ENCODE measurements around the genes PFKP and PITRM1.

DNA sequence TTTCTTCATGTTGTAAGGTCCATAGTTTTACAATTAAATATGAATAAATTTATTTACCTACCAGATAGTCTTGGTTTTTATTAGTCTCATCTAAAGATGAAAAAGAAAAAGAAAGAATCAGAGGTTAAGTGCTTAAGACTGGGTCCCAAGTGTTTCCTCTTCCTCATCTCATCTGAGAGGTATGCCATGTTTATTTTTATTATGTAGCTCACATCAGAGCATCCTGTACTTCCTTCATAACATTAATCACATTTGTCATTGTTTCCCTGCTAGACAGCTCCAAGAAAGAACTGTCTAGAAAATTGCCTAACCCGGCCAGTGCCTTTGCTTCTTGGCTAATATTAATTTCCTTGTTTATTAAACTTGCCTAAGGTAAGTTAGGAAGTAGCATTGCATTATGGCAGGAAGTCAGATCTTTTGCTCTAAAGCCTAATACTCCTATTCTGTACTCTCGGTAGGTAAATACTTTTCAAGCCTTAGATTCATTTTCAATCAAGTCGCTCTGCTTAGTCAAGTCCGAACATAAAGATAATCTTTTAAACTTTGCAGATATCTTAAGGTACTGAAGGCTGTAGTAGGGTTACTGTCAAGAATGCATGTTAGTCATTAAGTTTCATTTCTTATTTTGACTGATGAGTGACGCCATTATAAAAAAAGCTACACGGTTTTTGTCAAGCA is 47.3 kb downstream of the ZMYND11 start:
- RRBS, result no CpG with 5 or more reads among the region's 6 CpGs

- RRBS, result no CpG with 5 or more reads among the region's 4 CpGs
Observed at GRCh38 chr10:373047-373473, 237.8 kb downstream of the ZMYND11 start.

DNA sequence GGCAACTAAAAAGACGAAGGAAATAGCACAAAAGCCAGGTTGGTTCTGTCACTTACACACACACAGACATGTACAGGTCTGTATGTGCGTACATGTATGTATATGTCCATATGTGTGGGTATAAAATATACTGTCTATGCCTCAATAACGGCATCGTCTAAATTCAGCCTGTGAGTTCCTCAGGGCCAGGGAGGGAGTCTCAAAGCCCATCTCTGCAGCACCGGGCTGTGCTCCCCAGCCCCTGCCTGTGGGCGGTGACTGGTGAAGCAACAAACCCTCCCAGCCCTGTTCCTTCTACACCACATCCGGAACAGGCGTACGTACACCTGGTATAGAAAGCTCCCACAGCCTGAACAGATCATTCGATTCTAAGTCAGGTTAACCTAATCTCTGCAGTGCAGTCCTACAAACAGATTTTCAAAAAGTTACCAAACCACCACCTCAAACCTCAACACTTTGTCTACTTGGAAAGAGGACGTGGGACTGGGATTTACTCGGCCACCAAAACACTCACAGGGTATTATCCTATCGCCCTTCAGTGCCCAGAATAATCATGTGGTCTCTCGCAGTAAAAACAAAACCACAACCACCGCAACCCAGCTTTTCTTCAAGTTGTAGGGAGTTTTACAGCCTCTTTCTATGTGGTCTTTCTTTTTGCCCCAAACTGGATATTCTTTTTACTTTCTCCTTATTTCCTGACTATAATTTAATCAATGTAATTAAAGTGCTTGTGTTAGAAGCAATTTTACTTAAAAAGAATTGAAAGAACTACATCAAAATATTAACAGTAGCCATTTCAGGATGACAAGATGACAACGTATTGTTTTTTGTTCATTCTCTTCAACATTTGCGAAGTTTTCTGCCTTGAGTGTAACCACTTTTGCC is 238.4 kb downstream of the DIP2C start:
- RRBS, result 4% methylated on average over 3 of the region's 17 CpGs

- RRBS, result 96% methylated on average over 2 of the region's 17 CpGs
Observed at GRCh38 chr10:489501-489918, 200.0 kb downstream of the DIP2C start.

DNA sequence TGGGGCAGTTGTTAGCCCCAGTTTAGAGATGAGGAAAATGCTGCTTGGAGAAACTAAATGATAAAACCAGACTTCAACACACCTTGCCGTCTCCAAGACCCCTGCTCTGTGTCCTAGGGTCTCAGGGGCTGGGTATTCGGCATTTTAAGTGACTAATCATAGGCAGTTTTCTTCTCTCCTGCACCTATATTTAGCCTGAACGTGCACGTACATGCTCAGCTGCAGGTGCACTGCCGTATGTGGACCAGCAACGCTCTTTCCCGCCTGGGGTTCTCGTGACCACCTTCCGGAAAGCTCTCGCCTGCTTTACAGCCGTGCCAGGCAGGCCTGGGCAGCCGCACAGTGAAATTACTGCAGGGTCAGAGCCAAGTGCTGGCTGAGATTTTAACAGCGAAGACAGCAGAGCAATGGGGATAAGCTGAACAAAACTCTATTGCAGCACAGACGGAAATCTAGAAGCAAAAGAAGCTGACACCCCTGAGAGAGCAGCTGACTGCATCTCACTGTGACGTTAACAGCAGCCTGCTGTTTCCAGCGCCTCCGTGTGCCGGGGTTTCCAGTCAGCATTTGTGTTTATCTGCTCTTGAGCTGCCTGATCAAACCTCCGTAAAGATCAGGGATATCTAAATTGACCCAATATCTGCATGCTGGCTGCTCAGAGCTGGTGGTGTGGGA is 179.1 kb downstream of the DIP2C start:
- RRBS, result no CpG with 5 or more reads among the region's 19 CpGs

DNA sequence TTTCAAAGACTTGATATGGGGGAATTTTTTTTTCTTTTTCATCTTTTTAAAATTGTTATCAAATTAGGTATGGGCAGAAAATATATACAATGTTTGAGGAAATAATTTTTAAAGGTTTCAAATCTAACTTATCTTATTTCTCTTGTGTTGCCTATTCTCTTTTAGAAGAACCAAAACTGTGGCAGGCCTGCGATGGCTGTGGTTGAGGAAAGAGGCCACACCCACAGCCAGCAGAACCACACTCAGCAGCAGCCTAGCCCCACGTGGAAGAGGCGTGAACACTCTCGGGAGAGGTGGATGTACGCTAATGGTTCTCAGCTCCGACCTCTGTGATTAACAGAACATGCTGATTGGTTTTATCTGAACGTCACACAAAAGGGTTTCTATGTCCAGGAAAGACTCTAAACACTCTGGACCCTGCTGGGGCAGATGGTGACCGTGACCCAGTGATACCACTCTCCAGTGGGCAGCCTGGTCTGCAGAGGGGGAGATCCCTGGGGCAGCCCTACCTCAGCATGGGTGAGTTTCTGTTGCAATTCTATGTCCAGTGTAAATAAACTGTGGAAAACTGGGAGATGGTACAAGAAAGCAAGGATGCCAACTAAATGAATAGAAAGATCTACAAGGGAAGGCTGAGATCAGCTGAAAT is 26.7 kb downstream of the DIP2C start:
- RRBS, result no CpG with 5 or more reads among the region's 8 CpGs

DNA sequence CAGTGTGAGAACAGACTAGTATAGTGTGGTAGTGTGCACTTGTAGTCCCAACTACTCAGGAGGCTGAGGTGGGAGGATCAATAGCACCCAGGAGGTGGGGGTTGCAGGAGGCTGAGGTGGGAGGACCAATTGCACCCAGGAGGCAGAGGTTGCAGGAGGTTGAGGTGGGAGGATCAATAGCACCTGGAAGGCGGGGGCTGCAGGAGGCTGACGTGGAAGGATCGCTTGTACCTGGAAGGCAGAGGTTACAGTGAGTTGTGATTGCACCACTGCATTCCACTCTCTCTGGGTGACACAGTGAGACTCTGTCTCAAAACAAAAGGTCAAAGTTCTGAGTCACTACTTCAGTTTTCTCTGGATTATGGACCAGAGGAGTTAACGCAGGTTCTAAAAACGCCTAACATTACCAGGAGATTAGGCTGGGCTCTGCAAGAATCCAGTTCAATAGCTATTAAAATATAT is 22.7 kb upstream of the DIP2C start:
- RRBS, result no CpG with 5 or more reads among the region's 5 CpGs

DNA sequence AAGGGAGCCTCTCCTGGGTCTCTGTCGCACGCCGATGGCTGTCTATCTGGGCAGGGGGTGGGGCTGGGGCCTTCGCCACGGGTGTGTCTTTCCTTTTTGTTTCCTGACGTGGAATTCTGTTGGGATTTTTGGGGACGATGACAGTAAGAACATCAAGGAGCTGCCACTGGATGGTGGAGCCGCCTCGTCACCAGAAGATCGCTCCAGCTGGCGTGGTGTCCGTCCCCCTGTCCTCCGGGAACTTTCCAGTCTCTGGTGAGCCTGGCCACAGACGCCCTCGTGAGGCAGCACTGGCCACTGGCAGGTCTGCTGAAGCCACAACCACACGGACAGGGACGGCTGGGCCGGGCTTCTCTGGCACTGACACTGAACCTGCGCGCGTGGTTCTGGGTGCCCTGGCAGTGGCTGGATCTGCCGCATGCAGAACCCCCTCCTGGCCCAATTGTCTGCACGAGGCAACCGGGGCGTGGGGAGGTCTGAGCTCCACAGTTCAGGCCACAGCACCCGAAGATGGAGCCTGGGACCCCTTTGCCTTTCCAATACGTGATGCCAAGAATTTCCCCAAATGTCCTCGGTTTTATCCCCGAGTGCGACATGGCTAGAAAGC is 100.0 kb upstream of the DIP2C start:
- RRBS, result 25% methylated on average over 7 of the region's 30 CpGs

DNA sequence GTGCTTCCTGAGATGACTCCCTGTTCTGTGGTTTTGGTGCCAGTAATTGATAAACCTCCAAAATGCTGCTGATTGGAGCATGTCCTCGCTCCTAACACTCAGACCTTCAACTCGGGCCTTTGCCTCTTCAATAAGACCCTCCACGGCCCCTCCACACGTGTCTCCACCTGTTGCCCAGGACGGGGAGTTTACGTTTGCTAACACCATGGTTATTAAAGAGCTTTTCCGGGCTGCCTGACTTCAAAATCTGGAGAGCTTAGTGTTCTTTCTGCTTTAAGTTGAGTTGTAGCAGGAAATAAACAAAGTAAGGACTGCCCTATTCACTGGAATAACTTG is 23.9 kb upstream of the LARP4B start:
- RRBS, result no CpG with 5 or more reads among the region's 7 CpGs

DNA sequence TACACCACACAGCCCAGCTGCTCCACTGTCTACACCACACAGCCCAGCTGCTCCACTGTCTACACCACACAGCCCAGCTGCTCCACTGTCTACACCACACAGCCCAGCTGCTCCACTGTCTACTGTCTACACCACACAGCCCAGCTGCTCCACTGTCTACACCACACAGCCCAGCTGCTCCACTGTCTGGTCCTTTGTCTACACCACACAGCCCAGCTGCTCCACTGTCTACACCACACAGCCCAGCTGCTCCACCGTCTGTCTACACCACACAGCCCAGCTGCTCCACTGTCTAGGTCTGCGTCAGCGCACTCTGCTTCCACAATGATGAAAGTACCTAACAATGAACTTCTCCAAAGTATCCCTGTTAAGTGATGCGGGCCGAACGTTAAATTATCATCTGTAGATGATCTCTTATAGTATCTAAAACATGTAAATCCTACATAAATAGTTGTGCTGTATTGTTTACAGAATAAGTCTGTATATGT is 1.5 kb downstream of the IDI1 start:
- RRBS, result no CpG with 5 or more reads among the region's 6 CpGs

GRCh38 chr10:1061762-1062256 is 5.6 kb downstream of the WDR37 start:
- RRBS, result no CpG with 5 or more reads among the region's 6 CpGs

GRCh38 chr10:1453607-1454134 is 283.7 kb downstream of the ADARB2 start:
- RRBS, result no CpG with 5 or more reads among the region's 8 CpGs

GRCh38 chr10:1938113-1938840 is 201.0 kb upstream of the ADARB2 start:
- RRBS, result no CpG with 5 or more reads among the region's 11 CpGs

GRCh38 chr10:3002653-3003101 is 64.7 kb upstream of the PFKP start:
- RRBS, result no CpG with 5 or more reads among the region's 7 CpGs

GRCh38 chr10:3066685-3067749 is at the start of gene PFKP:
Gene PFKP, plus strand, starts transcription at chr10:3067548.
- RRBS, result 24% methylated on average over 57 of the region's 122 CpGs

GRCh38 chr10:3096042-3096662 is 28.8 kb downstream of the PFKP start:
- RRBS, result 94% methylated on average over 8 of the region's 22 CpGs

- RRBS, result no CpG with 5 or more reads among the region's 29 CpGs
Observed at GRCh38 chr10:3109136-3109780, 41.9 kb downstream of the PFKP start.

GRCh38 chr10:3119696-3120323 is 52.5 kb downstream of the PFKP start:
- RRBS, result over 99% methylated on average over 13 of the region's 34 CpGs

DNA sequence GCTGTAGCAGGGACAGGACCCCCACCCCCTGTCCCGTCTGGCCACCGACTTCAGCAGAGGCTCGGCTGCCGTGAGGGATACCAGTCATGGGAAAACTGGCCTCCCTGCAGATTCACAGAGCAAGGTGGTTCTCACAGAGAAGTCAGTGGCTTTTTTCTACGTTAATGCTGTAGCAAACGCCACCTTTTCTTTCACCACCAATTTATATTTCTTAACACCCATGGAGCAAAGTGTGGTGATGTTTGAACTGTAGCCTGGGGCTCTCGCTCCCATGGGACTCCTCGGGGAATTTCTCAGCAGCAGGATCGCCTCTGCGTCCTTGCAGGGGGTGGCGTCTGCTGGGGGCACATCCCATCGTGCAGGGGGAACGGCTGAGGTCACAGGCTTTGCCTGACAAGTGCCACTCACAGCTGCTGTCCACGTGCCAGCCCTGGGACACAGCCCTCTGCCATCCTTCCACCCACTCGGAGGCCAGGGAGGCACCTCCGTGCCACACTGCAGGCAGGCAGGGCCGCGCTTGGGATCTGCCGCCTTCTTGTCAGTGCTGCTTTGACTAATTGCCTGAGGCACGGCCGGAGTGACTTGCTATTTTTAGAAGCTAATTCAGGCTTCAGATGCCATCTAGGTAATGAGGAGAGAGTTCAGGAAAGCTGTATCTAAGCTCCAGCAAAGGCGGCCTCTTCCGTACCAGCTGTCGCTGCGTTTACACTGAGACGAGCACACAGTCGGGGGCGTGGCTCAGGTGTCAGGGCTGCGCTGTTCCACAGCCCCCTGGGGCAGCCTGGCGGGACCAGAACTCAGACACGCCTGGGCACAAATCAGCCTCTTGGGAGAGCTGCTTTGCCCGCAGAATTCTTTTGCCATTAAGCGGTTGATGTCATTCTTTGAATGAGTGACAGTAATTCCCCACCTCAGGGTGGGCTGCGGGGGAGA is 45.8 kb downstream of the PITRM1 start:
- RRBS, result no CpG with 5 or more reads among the region's 34 CpGs

DNA sequence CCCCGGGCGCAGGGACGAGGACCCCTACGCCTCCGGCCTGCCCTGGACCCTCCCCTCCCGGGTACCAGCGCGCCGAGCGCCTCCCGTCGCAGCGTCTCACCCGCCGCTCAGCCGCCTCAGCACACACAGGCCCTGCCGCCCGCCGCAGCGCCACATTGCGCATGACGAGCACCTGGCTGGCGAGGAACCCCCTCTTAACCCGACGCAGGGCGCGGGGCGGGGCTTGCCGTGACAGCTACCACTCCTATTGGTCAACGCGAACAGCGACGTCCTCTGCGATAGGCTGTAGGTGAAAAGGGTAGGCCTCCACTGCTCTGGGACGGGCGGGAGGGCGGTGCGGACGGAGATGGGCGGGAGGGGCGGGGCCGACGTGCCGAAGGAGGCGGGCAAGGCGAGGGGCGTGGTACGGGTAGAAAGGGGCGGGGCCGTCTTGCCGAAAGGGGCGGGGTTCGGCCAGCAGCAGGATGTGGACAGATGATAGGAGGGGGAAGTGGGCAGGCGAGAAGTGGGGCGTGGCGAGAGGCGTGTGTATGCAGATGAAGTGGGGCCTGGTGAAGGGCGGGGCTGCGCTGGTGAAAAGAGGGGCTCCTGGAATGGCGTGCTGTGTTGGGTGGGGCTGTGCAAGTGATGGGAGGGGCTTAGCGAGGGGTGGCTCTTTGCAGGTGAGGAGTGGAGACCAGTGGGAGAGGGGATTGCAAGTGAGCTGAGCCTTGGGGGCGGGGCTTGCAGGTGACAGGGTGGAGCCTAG is at the start of gene PITRM1:
Gene PITRM1, minus strand, starts transcription at position 166 of the 748 bp plus-strand sequence.
- RRBS, result 0% methylated on average over 1 of the region's 62 CpGs

Data from CMK (cell line).